ENCODE measurements around a stretch of chr6.

- RRBS = no CpG with 5 or more reads among the region's 21 CpGs
Measured at GRCh38 chr6:160061358-160062156, 60.1 kb upstream of the SLC22A1 start.

DNA sequence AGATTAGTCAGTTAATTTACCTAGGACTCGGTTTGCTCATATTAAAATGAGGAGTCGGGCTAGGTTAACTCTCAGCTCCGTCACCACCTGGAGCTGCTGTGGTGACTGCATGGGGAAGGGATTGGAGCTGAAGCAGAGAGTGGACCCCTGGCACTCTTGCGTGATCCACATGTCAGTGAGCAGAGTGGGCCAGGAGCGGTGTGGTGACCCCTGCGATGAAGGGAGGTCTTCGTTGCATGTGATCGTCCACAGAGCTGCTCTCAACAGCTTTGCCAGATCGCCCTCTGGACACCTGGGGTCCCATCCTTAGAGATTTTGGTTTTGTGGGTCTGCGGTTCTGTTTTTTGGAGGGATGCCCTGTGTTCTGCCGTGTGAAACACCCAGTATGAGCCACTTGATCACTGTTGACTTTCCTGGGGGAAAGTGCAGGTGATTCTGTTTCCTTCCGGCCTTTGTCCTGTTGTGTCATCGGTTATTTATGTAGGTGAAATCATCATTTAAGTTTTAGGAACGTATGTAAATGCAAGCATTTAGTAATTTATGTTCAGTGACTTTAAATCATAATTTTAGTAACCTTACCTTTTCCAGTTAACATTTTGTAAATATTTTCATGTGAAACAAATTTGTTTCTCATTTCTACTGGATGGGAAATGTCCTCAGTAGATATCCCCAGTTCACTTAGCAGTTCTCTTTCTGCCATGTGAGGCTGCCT lies 56.5 kb upstream of the SLC22A1 start:
- RRBS = no CpG with 5 or more reads among the region's 14 CpGs

- RRBS = no CpG with 5 or more reads among the region's 14 CpGs
Measured at GRCh38 chr6:160068137-160068794, 53.3 kb upstream of the SLC22A1 start.

DNA sequence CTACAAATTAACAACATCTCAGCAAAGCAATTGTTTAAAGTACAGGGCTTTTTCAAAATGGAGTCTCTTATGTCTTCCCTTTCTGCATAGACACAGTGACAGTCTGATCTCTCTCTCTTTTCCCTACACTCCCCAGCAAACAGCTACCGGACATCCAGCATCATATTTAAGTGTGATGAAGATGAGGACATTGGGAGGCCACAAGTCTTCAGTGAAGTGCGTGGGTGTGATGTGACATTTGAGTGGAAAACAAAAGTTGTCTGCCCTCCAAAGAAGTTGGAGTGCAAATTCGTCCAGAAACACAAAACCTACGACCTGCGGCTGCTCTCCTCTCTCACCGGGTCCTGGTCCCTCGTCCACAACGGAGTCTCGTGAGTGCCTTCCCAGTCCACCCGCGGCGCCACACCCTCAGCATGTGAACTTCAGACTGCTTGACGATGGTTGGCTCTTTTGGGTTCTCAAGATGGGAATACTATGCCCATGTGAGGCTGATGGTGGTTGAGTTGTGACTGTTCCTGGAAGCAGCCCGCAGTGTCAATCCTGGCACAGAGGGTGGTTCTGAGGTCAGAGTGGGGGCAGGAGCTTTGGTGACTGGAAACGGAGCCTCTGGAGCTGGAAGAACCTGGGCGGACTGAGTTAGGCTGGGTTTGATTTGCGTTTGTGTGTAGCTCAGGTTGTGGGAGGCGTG lies 37.7 kb upstream of the SLC22A1 start:
- RRBS = no CpG with 5 or more reads among the region's 18 CpGs

DNA sequence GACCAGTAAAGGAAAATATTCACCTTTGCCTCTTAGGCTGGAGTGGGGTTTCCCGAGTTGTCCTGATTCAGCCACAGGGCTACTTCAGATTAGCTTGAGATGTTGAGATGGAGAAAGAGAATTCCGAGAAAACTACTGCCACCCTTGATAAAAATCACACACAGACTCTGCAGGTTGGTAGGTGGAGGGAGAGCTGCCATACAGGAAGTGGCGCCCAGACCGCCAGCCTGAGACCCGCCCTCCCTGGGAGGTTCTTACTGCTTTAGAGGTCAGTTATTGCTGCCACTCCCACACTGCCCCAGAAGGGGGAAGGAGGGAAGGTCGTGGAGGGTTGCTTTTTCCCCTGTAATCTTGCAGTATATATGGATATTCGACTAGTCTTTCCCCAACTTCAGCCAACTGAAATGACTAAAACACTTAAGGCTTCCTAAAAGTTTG lies 35.9 kb upstream of the SLC22A1 start:
- RRBS = no CpG with 5 or more reads among the region's 7 CpGs

DNA sequence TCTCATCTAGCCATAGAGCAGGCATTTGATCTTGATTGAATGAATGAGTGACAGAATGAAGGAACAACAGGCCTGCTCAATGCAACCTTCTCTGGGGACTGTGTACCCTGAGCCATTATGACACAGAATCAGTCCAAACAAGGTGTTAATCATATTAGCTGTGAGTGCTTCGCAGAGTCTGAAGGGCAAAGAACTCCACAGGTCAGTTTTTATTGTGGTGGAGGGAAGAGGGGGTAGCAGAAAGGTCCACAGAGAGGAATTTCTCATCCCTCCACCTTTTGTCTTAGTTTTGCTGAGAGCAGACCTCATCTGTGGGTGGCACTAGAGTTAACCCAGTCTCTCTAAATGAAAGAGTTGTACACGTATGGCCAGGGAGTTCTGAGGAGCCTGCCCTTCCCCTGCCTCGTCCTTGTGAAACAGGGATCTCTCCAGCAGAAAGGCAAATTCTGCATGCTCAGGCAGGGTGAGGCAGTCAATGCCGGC lies 13.6 kb downstream of the SLC22A1 start:
- RRBS = no CpG with 5 or more reads among the region's 4 CpGs

DNA sequence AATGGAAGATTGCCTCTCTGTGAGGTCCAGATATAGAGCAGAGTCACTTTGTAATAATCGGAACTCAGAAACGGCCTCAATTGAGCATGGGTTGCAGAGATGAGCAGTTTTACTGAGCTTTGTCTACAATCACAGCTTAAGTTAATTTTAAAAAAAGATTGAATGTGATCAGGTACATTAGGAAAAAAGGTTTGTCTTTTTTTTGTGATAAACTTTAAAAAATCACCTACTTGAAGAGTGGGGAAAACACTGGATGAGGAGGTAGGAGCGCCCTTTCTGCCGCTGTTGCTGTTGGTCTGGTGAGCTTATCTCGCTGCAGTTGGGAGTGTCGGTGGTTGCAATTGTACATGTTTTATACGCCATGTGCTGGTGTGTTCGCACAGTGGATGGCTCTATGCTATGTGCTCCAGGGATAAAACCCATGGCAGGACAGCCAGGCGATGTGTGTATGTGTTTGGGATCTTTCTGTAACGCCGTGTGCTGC lies 1.5 kb downstream of the SLC22A3 start:
- RRBS = no CpG with 5 or more reads among the region's 11 CpGs

- RRBS = no CpG with 5 or more reads among the region's 8 CpGs
Measured at GRCh38 chr6:160444905-160445616, 96.9 kb downstream of the SLC22A3 start.

DNA sequence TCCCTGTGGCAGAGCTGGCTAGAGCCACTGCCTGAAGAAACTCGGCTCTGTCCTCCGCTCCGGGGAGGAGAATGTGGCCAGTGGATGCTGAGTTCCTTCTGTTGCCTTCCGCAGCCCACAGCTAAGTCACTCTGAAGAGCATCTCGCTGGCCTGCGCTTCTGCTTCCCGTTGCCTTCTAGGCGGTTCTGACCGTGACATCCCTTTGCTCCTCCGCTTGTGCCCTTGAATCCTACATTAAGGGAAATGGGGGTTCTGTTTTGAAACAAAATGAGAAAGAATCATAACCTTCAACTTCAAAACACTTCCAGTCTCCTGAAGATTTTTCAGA lies 135.2 kb downstream of the PLG start:
- RRBS = no CpG with 5 or more reads among the region's 10 CpGs

DNA sequence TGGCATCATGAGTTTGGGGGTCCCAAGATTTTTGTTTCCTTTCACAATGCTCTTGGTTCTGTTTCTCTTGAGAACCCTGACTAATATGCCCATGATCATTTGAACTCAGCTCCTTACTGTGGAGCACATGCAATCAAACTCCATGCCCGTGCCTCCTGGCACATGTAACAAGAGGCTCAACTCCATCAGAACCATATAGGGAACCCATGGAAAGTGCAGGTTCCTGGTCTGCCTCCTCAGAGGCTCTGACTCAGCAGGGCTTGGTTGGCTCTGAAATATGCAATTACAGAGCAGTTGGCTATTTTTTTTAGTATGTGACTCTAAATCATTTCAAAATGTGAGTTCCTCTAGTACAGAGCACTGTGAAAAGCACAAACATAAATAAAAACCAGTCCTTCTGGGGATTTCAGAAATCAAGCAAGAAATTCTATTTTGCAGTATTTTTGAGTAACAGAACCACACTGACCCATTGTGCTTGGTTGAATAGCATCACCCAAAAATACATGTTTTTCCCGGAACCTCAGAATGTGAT lies 13.4 kb upstream of the MAP3K4 start:
- RRBS = no CpG with 5 or more reads among the region's 2 CpGs

DNA sequence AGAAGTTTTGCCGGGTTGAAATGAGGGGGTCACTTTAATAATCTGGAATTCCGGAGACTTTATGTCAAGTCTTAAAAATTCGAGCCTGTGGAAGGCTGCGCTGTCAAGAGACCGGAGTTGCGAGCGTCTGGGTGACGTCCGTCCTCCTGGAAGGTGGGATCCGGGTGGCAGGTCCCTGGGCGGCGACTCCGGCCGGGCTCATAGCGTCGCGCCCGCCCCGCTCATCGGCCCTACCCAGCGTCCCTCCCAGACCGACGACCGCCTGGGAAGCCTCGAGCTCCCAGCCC lies 378 bp upstream of the MAP3K4 start:
- RRBS = 3% methylated on average over 9 of the region's 25 CpGs

DNA sequence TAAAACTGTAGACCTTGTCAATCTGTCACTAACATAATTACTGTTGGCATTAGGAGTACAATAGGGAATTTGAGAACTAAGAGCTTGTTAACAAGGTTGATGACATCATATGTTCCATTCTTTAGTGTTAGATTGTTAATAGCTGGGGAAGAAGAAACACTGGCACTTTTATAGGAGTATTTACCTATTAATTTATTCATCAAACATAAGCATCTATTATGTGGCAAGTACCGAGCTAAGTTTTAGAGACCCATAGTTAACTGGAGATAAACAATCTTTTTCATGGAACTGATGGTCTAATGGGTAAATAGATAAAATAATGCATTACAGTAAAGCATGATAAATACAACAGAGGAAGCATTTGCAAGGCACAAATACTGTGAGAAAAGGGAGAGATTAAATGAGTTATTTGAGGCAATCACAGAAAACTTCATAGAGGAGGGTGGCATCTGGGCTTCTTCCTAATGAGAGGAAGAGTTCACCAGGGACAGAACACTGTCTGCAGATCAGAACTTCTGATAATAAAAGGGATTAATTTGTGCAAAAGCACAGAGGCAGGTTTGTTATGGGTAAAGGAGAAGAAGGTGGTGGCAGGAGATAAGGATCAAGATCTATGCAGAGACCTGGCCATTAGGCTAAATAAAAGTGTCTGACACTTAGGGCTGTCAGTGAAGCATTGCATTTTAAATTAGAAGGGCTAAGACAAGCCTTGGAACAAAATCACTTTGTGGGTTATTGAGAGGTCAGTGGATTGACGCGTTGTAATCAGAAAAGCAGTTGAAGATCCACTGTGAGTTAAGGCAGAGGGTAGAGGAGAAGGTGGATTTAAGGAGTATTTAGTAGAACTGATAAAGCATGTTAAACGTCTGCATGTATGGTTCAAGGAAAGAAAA lies 76.6 kb downstream of the MAP3K4 start:
- RRBS = no CpG with 5 or more reads among the region's 4 CpGs

DNA sequence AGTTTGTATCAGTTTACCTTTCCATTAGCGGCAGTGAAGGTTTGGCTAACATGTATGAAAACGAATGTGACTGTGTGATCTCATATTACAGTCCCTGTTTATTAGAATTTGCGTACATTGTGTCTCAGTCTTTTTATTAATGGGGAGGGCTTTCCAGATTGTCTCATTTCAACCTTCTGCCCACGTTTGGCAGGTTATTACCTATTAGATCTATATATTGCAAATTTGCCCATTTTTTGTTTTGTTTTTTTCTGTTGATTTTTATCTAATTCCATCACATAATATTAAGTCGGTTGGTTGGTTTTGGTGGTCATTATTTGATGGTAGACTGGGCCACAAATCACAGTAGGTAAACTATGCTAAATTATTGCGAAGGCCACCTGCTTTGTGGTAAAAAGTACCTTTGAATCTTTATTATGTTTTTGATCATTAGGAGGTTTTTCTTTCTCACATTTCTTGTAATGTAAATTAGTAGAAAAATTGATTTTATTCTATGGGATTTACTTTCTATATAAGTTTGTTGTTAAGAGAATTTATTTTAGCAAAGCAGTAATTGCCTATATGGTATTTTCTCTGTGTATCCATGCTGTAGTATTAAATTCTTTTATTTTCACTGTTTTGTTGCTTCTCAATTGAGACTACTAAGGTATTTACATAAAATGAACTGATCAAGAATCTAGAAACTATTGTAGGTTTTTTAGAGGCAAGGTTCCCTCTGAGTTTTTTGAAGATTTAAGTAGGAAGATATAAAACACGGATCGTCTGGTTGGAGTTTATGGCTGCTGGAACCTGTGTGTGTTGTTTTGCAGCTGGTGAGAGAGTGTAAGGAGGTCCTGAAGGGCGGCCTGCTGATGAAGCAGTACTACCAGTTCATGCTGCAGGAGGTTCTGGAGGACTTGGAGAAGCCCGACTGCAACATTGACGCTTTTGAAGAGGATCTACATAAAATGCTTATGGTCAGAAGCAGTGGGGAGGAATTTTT lies 81.4 kb downstream of the MAP3K4 start:
- RRBS = no CpG with 5 or more reads among the region's 11 CpGs

DNA sequence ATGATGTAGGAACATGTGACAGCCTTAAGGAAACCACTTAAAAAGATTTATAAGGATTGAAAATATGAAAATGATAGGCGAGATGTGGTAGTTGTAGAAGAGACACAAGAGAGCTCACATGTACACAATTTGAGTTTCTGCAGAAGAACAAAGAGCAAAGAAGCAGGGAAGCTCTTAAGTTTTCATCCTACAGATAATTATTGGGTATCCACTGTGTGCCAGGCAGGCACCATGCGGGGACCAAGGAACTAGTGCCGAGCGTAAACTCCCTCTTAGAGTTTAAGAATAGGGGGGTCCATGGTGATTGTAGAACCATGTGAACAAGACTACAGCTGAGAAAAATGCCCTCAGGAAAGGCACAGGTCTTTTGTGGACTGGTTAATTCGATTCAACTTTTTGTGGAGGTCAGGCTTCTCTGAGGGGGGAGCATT lies 85.0 kb downstream of the MAP3K4 start:
- RRBS = no CpG with 5 or more reads among the region's 5 CpGs

DNA sequence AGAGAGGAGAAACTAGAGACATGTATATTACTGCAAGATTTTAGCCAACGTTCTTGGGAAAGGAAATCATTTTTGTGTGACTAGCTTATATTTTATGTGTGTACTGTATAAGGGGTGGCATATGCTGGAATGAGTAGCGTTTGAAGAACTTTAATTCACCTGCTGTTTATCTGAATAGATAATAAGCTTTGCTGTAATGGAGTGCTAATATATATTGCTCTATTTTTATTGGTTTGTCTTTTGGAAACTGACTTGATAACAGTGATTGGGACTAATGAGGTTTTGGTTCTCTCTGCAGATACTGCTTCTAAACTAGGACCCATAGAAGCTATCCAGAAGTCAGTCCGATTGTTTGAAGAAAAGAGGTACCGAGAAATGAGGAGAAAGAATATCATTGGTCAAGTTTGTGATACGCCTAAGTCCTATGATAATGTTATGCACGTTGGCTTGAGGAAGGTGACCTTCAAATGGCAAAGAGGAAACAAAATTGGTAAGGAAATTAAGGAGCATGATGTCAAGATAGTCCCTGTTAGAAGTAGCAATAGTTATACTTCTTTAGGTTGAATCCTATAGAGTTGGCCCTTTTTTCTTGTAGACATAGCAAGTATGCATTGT lies 114.8 kb downstream of the MAP3K4 start:
- RRBS = no CpG with 5 or more reads among the region's 6 CpGs

GRCh38 chr6:161406583-161407044 lies 132.8 kb upstream of the AGPAT4 start:
- RRBS = no CpG with 5 or more reads among the region's 7 CpGs

GRCh38 chr6:163314619-163315208 lies 99.8 kb upstream of the QKI start:
- RRBS = no CpG with 5 or more reads among the region's 12 CpGs

DNA sequence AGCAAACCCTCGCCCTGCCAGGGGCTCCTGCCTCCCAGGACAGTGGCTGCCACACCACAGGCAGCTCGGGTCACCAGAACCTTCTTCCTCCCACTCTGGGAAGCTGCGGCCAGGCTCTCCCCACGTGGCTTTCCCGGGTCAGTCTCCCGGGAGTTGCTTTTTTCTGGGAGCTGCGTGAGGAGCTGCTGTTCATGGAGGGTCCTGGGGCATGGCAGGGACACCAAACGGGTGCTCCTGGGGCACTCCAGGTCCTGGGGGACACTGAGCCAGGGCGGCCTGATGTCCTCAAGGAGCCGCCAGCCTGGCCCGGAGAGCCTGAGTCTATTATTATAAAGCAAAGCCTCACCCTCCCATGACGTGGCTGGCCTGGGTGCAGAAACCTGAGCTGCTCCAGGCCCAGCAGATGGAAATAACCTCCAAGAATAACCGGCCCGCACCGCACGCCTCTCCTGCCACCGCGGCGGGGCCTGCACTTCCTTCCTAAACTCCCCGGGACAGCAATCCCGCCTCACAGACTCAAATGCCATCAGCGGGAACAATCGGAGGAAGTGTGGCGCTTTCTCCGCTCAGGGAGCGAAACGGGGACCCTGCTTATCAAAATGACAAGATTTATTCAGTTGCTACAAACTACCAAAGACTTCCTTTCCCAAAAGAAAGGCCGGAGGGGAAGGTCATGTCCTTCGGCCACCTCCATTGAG lies 78.9 kb upstream of the QKI start:
- RRBS = 18% methylated on average over 8 of the region's 29 CpGs

GRCh38 chr6:163336160-163336425 lies 78.4 kb upstream of the QKI start:
- RRBS = no CpG with 5 or more reads among the region's 7 CpGs

DNA sequence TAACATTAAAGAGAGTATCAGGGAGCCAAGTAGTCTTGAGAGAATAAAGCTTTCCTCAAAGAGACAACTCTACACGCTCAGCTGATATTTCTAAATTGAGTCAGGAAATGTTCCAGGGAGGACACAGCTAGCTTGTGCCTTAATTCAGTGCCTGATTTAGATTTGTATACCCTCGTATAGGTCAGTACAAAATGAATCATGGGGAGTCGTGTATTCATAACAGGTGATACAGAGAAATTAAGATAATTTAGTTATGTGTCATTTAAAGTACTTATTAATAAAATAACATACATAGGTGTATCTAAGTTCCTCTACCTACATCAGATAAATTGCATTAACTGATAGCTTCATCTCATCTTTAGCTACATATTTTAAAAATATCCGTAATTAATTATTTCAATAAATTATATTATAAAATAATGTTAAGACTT lies 74.9 kb upstream of the QKI start:
- RRBS = no CpG with 5 or more reads among the region's 4 CpGs

Measured in renal cortical epithelial cell (primary cell).